REH cell (cell line): ENCODE measurements around a stretch of chr9.

- PRO-cap: no peak
These were observed 20.8 kb downstream of the TNFSF8 start for GRCh38 chr9:114909600-114910077.

DNA sequence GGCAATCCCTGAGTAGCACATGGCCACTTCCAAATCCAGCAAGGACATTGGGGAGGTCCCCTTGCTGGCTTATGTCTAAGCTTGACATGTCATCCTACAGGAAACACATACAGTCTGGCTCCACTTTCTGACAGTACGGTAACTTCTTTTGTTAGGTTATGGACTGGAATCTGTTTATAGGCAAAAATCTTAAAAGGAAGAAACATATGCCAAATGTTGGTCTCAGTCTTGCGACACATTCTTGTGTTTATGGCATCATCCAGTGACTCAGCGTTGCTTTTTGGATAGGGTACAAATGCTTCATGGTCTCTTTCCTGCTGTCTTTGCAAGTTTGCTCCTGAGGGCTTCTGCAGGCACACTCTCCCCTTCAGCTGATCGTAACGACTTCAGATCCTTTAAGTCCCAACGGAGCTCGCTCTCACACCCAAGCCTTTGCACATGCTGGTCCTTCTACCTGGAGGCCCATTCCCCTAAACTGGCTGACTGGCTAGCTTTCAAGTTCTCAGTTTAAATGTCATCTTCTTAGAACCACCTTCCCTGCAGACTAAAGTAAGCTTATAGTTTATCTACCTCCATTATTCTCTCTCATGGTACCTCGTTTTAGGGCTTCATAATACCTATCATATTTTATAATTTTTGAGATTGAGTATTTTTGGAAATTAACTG is 23.6 kb upstream of the TNFSF8 start:
- PRO-cap: no peak

DNA sequence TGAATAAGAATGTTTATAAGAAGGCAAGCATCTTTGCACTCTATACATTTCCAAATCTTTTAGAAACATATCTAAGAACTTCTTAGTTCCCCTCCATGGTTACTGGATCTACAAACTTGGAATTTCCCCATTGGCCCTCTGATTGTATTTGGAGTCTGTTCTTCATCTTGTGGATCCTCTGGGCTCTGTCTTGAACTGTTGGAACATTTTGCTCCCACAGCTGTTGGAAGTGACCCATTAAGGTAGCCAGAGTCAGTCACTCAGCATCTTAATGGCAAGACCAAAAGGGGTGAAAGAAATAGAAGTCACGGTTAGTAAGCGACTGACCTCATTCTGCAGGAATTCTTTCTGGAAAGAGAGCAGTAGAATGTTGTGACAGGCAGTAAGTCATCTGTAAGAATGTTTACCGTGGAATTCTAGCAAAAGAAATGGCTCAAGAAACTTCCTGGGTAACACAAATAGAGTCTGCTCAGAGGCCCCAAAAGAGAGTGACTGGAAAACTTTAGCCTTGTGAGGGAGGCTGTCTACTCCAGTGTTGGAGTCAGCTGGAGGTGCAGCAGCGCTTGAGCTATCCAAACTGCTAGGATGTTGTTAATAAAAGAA is 28.6 kb upstream of the TNC start:
- PRO-cap: no peak

DNA sequence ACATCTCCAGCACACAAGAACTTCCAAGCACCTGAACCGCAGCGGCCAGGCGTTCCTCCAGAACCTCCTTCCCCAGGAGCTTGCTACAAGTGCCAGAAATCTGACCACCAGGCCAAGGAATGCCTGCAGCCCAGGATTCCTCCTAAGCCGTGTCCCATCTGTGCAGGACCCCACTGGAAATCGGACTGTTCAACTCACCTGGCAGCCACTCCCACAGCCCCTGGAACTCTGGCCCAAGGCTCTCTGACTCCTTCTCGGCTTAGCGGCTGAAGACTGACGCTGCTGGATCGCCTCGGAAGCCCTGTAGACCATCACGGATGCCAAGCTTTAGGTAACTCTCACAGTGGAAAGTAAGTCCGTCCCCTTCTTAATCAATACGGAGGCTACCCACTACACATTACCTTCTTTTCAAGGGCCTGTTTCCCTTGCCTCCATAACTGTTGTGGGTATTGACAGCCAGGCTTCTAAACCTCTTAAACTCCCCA is 357.6 kb upstream of the TNC start:
- PRO-cap: no peak

GRCh38 chr9:116155351-116156257 is 2.0 kb downstream of the PAPPA start:
- PRO-cap: no peak

- PRO-cap: no peak
These were observed 165.0 kb downstream of the PAPPA start for GRCh38 chr9:116318459-116319150.

DNA sequence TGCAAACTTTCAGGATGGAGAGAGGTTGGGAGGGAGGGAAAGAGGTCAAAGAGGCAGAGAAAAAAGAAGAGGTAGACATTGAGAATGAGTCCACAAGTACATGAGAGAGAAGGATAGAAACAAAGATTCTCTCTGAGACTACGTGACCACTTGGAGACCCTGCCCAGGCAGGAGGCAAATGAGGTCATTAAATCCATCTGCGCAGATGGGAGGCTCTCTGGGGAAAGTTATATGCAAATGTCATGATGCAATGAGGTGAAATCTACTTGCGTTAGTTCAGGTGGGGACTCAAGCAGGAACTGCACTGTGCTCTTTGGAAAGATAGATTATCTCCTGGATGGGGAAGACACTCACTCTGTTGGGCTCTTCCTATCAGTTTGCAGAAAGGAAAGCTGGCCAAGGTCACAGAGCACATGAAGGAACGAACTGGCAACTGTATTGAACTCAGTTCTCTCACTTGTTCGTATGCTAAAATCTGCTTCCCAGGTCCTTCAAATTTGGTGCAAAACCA is 241.7 kb downstream of the PAPPA start:
- PRO-cap: bidirectional peak, plus-strand start at position 316 of the sequence, minus-strand start at position 179 of the sequence

GRCh38 chr9:117642540-117642948 is 61.7 kb upstream of the TLR4 start:
- PRO-cap: no peak

GRCh38 chr9:117720438-117721054 is 16.3 kb downstream of the TLR4 start:
- PRO-cap: no peak

GRCh38 chr9:118331424-118332242 is 627.4 kb downstream of the TLR4 start:
- PRO-cap: no peak

DNA sequence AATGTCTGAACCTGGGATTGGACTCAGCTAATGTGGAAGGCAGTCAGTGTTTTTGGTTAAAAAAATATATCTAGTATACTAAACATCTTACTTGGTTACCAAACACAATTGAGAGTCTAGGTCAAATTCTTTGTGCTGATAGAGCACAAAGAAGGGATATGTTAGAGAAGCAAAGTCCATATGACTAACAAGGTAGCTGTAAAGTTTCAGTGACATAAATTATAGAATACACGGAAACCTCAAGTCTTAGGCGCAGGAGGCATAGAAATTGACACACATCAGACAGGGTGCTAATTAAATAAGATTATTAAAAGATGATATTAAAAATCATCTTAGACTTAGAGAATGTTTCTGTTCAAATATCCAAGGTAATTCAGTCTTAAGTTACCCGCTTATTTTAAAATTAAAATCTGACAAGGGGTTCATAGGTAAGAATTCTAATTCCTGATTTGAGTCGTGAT is 718.4 kb downstream of the TLR4 start:
- PRO-cap: no peak

DNA sequence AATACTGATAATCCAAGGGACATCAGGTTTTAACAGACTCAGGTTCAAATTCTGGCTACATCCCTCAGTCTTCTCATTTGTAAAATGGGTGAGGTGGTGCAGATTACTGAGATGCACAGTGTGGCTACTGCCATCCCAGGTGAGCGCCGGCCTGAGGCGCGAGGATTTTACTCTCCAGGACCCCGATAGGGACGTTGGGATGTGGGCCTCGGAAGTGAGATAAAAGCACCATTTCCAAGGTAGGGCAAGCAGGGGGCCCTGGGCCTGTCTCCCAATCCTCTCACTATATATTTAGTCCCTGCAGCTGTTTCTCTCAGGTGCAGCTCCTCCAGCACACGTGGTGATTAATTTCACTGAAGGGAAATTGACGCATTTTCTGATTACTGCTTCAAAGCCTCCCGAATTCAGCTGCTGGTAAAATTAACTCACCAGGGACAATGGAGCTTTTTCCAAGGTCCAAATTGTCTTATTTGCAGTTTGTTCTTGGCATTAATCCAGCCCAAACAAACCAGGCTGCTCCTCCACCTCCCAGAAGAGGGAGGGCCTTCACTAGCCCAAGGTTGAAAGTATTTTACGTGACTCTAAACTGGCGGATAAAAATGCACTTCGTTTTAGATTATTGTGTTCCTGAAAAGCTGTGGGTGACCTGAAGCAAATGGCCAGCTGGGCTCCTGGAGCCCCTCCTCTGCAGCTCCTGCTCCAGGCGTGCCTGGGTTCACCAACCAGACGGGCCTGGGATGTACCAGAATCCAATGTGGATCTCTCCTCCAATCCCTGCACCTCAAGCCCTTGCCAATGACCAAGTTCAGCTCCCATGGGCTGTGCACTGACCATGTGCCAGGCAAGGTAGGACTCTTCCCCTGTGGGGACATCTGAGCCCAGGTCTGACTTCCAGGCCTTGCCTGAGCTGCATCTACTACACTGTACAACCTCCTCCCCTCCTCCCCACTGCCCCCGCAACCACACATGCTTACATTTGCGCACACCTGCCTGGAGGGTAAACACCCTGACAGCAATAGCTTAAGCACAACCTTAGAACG is 193.6 kb downstream of the CDK5RAP2 start:
- PRO-cap: no peak

DNA sequence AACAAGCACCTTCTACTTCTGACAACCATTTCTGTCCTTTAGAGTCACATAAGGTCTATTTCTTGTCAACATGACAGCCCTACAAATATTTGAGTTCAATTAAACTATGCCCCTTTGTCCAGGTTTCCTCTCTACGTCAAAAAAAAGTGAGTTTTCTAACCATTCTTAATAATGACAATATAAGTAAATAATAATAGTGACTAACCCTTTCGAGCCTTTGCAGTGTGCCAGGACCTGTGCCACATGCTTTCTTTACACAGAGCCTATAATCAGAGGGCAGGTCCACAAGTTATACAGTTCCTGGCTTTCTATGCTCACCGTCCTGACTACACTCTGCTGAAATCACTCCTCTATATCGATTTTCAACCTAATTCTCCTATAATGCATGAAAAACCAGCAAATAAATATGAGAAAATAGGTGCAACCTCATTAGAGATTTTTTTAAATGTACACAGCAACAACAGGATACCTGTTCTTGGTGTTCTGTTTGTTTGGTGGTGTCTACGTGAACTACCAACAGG is 115.0 kb downstream of the CDK5RAP2 start:
- PRO-cap: no peak

GRCh38 chr9:120471525-120472181 is 108.3 kb downstream of the CDK5RAP2 start:
- PRO-cap: no peak

DNA sequence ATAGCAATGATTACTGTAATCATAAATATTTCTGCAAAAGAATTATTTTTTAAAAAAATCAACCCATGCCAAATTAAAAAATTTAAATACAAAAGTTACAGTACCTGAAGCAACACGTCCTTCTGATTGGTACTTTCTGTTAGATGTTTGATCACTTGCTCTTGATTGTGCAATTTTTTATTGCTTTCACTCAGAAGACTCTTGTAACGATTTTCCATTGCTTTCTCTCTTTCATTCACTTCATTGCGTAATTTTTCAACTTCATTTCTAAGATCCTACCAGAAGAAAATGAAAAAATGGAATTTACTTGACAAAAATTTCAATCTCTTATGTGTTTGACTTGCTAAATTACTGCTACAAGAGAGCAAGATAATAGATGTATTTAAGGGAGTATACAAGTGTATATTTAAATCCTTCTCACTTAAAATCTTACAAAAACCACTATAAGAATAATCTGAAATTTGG is 88.7 kb downstream of the CDK5RAP2 start:
- PRO-cap: no peak

DNA sequence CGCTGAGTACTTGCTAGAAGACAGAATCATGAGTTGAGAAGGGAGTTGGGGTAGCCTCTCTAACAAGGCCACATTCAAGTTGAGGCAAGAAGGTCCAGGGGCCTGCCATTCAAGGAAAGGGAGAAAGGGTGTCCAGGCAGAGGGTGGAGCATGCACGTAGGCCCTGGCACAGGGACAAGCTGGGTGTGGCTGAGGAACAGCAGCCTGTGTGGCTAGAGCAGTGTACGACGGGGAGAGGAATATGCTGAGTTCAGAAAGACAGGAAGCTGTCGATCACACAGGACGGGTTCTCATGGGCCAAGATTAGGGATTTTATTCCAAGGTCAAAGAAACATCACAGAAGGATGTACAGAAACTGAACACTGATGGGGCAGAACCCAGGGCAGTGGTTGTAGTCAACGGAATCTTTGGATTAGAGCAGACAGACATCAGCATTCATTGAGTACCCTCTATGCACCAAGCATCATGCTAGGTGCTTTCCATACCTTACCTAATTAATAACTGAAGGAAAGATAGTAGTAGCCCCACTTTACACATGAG is 16.8 kb downstream of the CDK5RAP2 start:
- PRO-cap: no peak

- PRO-cap: no peak
These were observed 25.1 kb upstream of the CDK5RAP2 start for GRCh38 chr9:120605031-120605591.

GRCh38 chr9:120760814-120761462 is 32.3 kb downstream of the FBXW2 start:
- PRO-cap: no peak

- PRO-cap: no peak
These were observed 12.0 kb downstream of the FBXW2 start for GRCh38 chr9:120781171-120781631.

DNA sequence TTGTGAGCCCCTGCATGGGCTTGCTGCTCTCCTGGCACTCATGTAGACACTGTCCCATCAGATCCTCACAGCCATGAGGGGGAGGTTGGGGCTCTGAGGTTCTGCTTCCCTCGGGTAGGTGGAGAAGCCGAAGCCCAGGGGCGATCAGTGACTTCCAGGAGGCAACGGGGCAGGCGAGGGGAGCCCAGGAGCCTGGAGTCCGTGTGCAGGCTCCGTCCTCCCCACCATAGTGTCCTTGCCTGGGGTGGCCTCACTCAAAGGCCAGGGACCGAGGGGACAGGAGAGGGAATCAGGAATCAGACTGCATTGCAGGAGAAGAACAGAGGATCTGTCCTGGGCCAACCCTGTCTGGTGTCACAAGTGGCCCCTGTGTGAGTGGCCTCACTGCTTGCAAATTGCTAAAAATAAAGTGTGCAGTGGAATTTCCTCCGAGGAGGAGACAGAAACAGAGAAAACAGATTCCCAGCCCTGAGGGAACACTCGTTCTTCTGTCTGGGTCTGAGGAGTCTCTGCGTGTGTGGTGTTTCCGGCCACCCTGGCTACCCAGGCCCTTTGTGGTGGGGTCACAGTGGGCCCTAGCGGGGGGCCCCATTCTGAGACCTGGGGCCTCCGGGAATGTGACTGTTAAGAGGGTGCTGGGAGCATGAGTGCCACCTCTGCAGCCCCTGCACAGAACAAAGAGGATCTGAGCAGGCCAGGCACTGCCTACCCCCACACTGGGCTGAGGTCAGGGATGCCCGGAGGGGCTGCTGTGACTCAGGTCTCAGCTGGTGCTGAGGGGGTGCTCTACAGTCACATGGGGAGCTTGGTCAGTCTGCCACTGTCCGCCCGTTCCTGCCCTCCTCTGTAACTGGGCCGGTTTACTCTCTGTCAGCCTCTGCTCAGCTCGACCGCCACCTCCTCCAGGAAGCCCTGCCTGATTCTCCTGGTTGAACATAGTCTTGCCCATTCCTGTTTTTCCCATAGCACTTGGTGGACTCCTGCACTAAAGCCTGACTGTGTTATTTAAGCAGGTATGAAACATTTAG is 7.5 kb downstream of the TRAF1 start:
- PRO-cap: no peak